HT1080 (cell line): ENCODE results near the gene PIK3C3.

GRCh38 chr18:35478981-35479648 lies 18.6 kb downstream of the INO80C start:
RAMPAGE:
- cytosol, long total RNA, result no peak
- long total RNA, result no peak
- nucleus, long total RNA, result no peak

GRCh38 chr18:35512858-35513496 lies 15.2 kb upstream of the INO80C start:
RAMPAGE:
- cytosol, long total RNA, result no peak
- long total RNA, result no peak
- nucleus, long total RNA, result no peak

GRCh38 chr18:35523813-35524824 lies 26.4 kb upstream of the INO80C start:
RAMPAGE:
- cytosol, long total RNA, result no peak
- long total RNA, result no peak
- nucleus, long total RNA, result no peak

RAMPAGE:
- cytosol, long total RNA, result no peak
- long total RNA, result no peak
- nucleus, long total RNA, result no peak
These were observed 44.9 kb downstream of the RPRD1A start for GRCh38 chr18:36021993-36023391.

DNA sequence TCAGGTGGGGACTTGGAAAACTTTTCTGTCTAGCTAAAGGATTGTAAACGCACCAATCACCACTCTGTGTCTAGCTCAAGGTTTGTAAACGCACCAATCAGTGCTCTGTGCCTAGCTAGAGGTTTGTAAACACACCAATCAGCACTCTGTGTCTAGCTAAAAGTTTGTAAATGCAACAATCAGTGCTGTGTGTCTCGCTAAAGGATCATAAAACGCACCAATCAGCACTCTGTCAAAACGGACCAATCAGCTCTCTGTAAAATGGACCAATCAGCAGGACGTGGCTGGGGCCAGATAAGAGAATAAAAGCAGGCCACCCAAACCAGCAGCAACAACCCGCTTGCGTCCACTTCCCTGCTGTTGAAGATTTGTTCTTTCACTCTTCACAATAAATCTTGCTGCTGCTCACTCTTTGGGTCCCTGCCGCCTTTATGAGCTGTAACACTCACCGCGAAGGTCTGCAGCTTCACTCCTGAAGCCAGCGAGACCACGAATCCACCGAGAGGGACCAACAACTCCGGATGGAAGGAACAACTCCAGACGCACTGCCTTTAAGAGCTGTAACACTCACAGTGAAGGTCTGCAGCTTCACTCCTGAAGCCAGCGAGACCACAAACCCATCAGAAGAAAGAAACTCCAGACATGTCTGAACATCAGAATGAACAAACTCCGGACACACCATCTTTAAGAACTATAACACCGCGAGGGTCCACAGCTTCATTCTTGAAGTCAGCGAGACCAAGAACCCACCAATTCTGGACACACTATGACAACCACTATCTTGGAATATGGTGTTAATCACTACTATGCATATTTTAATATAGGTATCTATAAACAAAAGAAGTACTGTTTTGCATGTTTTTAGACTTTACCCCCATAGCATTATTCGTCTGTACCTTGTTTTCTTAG lies 2.7 kb downstream of the RPRD1A start:
RAMPAGE:
- cytosol, long total RNA, result no peak
- long total RNA, result no peak
- nucleus, long total RNA, result no peak

RAMPAGE:
- cytosol, long total RNA, result no peak
- long total RNA, result no peak
- nucleus, long total RNA, result no peak
These were observed 14.3 kb downstream of the ELP2 start for GRCh38 chr18:36144012-36144358.

GRCh38 chr18:36176558-36177378 lies 10.5 kb upstream of the MOCOS start:
RAMPAGE:
- cytosol, long total RNA, result no peak
- long total RNA, result no peak
- nucleus, long total RNA, result no peak

DNA sequence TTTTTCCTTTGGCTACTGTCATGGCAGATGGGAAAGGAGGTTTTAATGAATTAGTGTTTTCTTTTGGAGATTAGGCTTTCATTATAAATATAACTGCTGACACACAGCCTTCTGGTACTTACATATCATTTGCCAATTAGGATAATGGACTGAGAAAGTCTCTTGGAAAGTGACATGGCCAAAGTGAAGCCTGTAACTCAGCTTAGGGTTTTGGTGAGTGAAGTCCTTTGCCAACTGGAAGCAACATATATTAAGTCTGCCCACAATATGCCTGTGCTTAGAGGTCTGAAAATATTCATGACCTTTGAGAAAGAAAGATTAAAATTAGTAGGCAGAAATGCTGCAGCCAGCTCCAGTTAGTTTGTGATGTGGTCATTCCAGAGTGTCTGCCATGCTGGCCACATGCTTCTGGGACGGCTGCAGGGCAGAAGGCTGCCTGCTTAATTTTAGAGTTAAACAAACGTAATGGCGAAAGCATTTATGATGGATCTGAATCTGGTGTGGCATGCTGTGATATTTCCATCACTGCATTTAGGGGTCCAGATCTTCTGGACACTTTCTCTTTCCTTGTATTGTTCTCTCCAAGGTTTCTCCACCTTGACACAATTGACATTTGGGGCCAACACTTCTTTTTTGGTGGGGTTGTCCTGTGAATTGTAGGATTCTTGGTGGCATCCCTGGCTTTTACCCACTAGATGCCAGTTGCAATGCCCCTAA lies 95.4 kb downstream of the FHOD3 start:
RAMPAGE:
- cytosol, long total RNA, result no peak
- long total RNA, result no peak
- nucleus, long total RNA, result no peak

DNA sequence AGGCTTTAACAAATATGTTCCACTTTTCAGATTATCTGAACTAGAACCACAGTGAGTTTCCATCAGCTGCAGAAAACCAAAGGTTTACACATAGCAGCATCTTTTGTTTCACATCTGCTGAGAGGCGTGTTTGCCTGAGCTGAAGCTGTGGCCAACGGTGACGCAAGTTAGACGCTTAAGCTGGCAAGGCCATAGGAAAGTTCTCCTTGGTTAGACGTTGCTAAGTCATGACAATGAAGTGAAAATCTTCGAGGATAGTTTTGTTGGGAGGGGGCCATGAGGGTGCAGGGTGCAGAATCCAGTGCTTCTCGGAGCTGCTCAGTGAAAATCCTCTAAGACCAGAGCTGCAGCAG lies 105.2 kb downstream of the FHOD3 start:
RAMPAGE:
- cytosol, long total RNA, result no peak
- long total RNA, result no peak
- nucleus, long total RNA, result no peak

RAMPAGE:
- cytosol, long total RNA, result no peak
- long total RNA, result no peak
- nucleus, long total RNA, result no peak
These were observed 134.7 kb downstream of the TPGS2 start for GRCh38 chr18:36693949-36694705.

RAMPAGE:
- cytosol, long total RNA, result no peak
- long total RNA, result no peak
- nucleus, long total RNA, result no peak
These were observed 117.0 kb downstream of the TPGS2 start for GRCh38 chr18:36711778-36712321.

DNA sequence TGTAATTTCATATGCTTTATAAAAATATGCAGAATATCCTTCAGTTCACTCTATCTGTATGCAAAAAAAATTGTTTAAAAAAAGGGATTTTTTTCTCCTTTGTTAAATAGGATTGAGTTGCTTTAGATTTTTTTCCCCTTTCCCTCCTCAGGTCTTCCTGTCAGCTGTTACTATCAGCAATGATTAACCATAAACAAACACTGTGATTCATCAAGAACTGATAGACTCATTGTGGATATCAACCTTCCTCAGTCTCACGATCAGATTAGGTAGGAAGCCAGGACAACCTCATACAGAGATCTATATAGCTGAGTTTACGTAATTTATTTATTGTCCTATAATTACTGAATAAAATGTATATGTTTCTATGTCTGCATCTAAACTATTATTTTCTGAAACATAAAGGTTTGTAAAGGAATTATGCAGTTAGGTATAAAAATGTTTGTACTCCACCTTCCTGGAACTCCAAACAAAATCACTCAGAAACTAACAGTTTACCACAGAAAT lies 2136.3 kb upstream of the CELF4 start:
RAMPAGE:
- cytosol, long total RNA, result no peak
- long total RNA, result no peak
- nucleus, long total RNA, result no peak

DNA sequence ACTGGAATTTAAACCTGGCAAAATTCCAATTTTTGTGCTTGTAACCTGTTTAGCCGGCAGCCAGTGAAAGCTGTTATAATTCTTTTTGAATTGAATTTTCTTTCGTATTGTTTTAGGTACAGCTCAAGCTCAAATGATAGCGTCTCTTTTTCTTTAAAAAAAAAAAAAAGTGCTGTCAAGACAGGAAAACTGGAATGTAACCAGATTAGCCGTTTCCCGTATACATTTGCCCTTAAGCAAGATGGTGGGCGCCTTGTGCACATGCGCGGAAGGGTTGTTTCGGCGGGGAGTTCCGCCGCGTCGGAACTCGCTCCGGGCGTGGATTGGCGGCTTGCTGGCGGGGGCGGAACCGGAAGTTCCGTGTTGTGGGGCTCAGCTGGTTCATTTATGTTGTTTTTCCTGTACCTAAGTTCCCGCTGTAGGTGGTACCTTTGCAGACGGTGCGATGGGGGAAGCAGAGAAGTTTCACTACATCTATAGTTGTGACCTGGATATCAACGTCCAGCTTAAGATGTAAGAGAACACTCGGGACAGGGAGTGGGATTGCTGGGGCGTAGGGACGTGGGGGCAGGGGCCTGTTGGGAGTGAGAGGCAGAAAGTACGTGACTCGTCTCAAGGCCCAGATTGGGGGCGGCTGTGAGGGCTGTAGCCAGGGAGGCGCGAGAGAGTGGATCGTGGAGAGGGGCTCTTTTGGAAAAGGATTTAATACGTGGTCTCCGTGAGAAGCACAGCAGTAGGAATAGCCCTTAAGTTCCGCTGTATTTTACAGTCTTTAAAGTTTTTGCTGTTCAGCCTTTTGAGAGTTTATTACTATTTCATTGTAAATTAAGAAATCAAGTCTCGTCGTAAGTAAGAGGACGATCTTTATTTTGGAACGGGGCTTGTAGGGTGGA lies at the start of gene PIK3C3:
TSS of gene PIK3C3 (plus strand) at position 388 of the 893 bp plus-strand sequence.
RAMPAGE:
- cytosol, long total RNA, result no peak
- long total RNA, result start-site peak on the plus strand centred at position 407 of the sequence, 38 bp wide, 73 reads
- nucleus, long total RNA, result no peak

DNA sequence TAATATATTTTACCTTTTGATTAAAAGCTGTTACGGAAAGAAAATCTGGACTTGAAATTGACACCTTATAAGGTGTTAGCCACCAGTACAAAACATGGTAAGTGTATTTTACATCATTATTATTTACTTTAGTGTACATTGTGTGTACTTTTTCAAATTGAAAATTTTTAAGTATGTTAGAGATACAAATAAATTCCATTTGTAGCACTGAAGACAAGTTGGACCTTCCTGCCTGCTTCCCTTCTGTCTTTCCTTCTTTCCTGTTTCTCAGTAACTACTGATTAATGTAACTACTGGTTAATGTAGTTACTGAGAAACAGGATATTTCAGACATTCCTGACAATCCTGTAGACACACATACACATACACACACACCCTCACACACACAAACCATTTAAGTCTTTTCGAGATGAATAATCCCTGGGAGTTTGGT lies 83.7 kb downstream of the PIK3C3 start:
RAMPAGE:
- cytosol, long total RNA, result no peak
- long total RNA, result no peak
- nucleus, long total RNA, result no peak

DNA sequence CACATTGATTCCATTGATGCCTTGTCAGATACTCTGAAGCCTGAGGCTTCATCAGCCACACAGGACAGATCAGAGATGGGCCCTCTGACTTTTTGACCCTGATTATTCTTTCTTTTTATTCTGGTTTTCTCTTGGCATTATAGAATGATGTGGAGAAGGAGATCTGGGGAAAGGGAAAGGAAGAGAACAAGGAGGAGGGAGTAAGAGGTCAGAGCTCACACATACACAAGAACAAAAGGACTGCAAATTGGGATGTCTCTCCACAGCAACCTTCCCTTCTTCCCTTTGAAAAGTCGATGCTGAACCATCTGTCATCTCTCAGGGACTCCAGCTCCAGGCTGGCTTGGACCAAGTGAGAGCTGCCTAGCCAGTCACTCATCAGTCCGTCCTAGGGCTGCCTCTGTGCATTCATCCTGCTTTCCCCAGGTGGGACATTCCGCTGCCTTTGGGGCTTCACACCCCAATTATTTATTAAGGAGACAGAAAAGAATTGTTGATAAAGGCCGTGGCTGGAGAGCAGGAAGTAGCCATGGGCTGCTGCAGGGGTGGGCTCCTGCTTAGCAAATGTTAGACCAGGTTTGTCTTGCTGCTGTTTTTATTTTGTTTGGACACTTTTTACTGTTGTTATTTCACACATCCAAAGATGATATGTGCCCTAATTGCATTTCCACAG lies 153.0 kb downstream of the PIK3C3 start:
RAMPAGE:
- cytosol, long total RNA, result no peak
- long total RNA, result no peak
- nucleus, long total RNA, result no peak

DNA sequence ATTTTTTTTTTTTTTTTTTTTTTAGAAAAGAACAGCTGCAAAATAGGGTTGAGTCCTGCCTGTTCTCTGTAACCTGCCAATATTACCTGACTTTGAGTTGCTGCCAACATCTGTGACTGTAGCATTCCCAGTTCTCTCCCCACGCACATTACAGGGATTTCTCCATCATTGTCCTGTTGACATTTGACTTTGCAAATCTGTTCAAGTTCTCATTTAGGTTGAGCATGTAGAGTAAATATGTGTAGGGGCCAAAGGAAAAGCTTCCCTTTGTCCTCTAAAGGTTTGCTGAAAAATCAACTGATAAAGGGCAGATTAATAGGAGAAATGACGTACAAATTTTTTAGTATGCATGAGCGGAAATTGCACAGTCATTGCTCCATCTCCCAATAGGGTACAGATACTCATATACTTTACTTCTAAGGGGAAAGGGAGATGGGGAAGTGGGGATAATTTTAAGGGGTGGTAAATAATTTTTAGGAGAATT lies 385.5 kb downstream of the PIK3C3 start:
RAMPAGE:
- cytosol, long total RNA, result no peak
- long total RNA, result no peak
- nucleus, long total RNA, result no peak

DNA sequence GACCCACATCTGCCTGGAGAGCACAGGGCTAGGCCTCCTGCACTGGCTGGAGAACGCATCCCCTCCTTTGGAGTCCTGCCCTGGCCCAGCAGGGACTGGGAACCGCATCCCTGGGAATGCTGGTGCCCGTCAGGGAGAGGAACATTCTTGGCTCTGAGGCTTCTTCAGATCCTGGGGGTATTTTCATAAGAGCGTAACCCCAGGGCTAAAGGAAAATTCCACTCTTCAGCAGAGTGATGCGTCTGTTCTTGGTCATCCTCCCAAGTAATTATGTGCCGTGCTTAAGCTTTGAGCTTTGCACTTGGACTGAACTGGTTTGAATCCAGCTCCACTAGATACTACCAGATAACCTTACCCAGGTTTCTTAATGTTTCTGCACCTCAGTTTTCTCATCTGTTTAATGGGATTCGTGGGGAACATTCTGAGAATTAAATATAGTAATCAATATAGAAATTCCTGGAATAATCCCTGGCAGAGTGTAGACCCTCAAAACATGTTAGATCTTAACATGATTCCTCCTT lies 91.7 kb downstream of the SETBP1 start:
RAMPAGE:
- cytosol, long total RNA, result no peak
- long total RNA, result no peak
- nucleus, long total RNA, result no peak

GRCh38 chr18:45326606-45326854 lies 288.7 kb upstream of the SLC14A2 start:
RAMPAGE:
- cytosol, long total RNA, result no peak
- long total RNA, result no peak
- nucleus, long total RNA, result no peak

DNA sequence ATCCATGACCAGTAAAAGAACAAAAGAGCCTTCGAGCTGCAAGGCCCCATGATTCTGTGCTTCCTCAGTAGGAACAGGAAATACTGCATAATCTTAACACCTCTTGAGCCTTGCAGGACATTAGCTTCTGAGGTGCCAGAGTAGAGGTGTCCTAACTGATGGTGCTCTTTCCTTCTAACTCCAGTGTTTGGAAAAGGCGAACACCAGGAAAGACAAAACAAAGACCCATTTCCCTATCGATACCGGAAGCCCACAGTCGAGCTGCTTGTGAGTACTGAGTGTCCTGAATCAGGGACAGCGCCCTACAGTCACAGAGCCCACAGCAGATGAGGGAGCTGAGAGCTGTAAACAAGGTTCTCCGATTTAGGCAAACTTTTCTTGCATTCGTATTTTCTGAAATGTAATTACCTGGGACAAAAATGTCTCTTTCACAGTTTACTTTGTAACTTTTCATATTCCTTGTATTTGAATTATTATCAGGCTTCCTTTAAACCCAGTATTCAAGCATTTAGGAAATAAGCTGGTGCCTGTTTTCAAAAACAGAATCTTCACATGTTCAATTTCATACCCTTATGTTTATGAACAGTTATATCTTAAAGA lies 50.8 kb downstream of the SLC14A2 start:
RAMPAGE:
- cytosol, long total RNA, result no peak
- long total RNA, result no peak
- nucleus, long total RNA, result no peak

DNA sequence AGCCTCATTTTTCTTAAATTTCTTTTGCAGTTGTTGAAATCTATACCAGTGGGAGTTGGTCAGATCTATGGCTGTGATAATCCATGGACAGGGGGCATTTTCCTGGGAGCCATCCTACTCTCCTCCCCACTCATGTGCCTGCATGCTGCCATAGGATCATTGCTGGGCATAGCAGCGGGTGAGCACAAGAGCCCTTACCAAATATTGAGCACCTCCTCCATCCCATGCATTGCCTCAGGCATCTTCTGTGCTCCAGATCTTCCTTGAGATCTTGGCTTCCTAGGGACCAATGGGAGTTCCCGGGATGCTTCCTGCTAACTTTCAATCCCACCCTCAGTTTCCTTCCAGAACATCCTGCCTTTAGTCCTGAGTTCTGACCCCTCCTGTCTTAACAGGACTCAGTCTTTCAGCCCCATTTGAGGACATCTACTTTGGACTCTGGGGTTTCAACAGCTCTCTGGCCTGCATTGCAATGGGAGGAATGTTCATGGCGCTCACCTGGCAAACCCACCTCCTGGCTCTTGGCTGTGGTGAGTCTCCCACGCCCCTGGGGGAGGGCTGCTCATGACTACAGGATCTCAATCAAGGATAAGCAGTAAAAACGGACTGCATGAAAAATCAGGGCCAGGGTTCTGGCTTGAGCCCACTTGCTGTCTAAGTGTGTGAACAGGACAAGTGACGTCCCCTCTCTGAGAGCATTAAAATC lies 15.3 kb downstream of the SLC14A1 start:
RAMPAGE:
- cytosol, long total RNA, result no peak
- long total RNA, result no peak
- nucleus, long total RNA, result no peak